Measurements from ENCODE around the genes PTPN9 and ETFA.

DNA sequence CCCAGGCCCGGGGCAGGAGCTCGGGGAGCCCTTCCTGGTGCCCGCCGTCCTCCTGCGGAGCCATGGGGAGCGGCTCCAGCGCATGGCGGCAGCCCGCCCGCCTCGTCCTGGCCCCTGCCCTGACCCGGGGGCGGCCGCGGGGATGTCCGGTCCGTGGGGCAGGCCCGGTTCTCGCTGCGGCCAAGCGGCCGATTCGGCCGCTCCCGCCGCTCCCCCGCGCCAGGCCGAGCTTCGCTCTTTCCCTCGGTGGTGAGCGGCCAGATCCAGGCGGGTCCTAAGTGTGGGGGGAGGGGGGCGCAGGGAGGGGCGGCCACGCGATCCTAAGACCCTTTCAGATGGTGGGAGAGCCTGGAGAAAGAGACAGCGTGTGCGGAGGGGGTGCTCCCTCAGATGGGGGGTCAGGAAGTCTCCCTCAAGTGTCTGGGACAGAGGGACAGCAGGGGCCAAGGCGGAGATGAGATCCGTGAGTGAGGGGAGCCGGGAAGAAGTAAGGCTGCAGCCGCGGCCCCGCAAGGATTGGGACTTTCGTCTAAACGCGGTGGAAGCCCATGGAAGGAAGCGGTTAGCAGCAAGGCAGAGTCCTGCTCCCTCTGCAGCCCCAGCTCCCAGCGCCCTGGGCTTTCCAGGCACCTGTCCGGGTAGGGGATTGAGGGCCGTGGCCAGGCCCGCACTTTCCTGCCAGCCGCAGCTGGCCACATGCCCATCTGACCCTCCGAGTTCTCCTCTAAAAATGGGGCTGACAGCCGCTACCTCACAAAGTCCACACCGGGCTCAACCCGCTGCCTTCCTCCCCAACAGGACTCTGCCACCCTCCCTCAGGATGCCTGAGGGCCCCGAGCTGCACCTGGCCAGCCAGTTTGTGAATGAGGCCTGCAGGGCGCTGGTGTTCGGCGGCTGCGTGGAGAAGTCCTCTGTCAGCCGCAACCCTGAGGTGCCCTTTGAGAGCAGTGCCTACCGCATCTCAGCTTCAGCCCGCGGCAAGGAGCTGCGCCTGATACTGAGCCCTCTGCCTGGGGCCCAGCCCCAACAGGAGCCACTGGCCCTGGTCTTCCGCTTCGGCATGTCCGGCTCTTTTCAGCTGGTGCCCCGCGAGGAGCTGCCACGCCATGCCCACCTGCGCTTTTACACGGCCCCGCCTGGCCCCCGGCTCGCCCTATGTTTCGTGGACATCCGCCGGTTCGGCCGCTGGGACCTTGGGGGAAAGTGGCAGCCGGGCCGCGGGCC lies 1.7 kb downstream of the NEIL1 start:
- PRO-cap, result no peak
- RAMPAGE, long total RNA, 4 experiments, result no peak in any of the 4 experiments

GRCh38 chr15:75349327-75350562 lies 2.9 kb downstream of the NEIL1 start:
- PRO-cap, result no peak
- RAMPAGE, long total RNA, 4 experiments, result no peak in any of the 4 experiments

- PRO-cap, result no peak
- RAMPAGE, long total RNA, 4 experiments, result no peak in any of the 4 experiments
These were observed 4.3 kb downstream of the NEIL1 start for GRCh38 chr15:75351043-75351619.

DNA sequence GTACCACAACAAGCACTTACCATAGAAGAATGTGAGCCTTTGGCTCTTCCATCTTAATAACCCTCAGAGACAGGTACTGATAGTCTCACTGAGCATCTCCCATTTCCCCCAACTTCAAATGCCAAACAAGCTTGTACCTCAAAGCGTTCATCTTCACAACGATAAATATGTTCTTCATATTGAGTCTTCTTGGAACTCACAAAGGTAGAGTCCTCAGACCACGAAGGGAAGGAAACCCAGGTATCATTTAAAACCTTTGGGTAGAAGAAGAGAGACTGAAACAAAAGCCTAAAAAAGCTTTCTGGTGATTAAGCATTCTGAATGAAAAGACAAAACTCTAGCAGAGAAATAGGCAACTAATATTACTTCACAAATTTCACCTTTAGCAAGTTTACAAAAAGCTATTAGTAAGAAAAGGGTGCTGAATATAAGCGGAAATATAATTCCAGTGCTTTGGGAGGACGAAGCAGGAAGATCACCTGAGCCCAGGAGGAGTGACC lies 31.5 kb upstream of the MAN2C1 start:
- PRO-cap, result no peak
- RAMPAGE, long total RNA, 4 experiments, result no peak in any of the 4 experiments

DNA sequence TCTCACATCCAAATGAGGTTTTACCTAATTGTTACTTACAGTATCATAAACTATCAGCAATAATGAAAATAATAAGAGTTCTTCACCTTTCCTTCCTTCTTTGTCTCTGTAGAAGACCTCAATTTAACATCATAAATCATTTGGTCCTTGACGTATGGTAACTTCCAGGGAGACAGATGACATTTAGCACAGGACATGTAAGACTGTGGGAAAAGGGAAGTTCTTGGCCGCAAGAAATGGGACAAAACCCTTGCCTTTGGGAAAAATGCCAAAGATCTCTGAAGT lies 9.0 kb downstream of the PTPN9 start:
- PRO-cap, result no peak
- RAMPAGE, long total RNA, 4 experiments, result no peak in any of the 4 experiments

- PRO-cap, result bidirectional peak, plus-strand start at chr15:75579212, minus-strand start at chr15:75579284
- RAMPAGE, long total RNA, 4 experiments, result no peak in any of the 4 experiments
These were observed at the start of gene PTPN9 for GRCh38 chr15:75579163-75579922. Gene PTPN9 (minus strand): TSS chr15:75579315.

GRCh38 chr15:75640902-75641376 lies 915 bp upstream of the IMP3 start:
- PRO-cap, result no peak
- RAMPAGE, long total RNA, 4 experiments, result no peak in any of the 4 experiments

- PRO-cap, result unidirectional peak, minus-strand start at chr15:75666915
- RAMPAGE, long total RNA, 4 experiments, result no peak in any of the 4 experiments
These were observed 19.2 kb downstream of the SNX33 start for GRCh38 chr15:75666511-75667708.

- PRO-cap, result unidirectional peak, minus-strand start at chr15:75723381
- RAMPAGE, long total RNA, 4 experiments, result no peak in any of the 4 experiments
These were observed 754 bp upstream of the ODF3L1 start for GRCh38 chr15:75723089-75723484.

- PRO-cap, result no peak
- RAMPAGE, long total RNA, 4 experiments, result no peak in any of the 4 experiments
These were observed 10.9 kb downstream of the UBE2Q2 start for GRCh38 chr15:75854238-75854511.

- PRO-cap, result no peak
- RAMPAGE, long total RNA, 4 experiments, result no peak in any of the 4 experiments
These were observed 91.2 kb downstream of the TMEM266 start for GRCh38 chr15:76150883-76151421.

DNA sequence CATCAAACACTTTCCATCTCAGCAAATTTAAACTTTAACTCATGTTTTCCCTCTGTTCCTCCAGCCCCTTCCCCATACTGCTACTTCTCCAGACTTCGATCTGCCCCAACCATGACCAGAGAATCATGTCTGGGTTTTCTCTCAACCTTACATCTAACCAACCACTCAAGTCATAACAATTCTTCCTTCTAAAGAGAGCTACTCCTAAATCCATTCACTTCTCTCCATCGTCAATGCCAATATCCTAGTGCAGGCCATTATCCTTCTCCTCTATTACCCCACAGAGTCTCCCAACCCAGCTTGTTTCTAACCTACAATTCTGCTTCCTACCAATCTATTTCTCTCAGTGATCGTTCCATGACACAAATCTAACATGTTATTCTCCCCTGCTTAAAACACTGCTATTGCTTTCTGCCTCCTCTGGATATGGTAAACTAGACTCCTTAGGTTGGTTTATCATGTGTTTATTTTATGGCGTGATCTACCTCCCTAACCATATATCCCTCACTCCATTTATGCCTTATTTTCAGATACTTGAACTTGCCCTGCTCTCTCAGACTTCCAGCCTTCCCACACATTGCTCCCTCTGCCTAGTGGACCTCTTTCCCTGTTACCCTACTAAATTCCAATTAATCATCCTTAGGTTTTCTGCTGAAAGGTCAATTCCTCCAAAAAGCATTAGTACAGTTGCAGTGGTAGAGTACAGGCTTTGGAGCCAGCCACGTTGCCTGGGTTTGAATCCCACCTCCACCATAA lies 10.8 kb downstream of the ETFA start:
- PRO-cap, result no peak
- RAMPAGE, long total RNA, 4 experiments, result no peak in any of the 4 experiments

DNA sequence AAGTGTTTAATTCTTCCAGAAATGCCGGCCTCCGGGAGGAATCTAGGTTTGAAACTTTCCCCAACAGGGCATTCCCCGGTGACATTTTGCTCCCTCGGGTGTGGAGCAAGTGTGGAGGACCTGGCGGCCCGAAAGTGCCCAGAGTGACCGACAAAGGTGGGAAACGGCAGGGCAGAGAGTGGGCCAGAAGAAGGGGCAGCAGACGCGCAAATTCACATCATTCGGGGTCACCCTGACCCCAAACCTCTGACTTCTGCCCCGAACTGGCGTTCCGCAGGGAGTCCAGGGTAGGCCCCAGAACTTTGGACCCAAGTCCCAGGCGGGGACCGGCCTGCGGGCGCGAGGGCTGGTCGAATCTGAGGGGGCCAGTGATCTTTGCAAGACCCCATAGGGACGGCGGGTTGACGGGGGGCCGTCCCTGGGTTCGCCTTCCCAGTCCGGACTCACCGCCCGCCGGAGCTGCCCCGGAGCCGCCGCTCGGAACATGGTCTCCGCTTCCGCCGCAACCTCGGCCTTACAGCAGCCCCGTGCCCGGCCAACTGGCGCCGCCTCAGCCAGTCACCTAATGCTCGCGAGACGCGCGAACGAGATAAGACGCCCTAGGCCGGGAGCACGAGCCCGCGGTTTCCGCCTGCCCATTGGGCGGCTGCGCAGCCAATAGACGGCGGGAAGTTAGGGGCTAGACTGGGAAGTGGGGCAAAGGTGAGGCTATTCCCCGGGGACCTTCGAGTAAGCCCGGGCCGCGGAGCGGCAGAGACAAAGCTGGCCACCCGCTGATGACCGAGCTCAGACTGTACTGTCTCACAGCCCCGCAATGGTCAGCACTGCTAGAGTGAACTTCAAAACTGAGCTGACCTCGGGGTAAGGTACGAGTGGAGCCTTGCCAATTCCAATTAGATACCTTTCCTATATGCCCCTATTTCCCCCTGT lies at the start of gene ETFA:
TSS of gene ETFA (minus strand) at position 567 of the 930 bp plus-strand sequence.
- PRO-cap, result bidirectional peak, plus-strand start at position 711 of the sequence, minus-strand start at position 541 of the sequence
- RAMPAGE, long total RNA, 4 experiments, result start-site peak on the minus strand in 4 of 4 experiments, centred at positions 523 to 529 of the sequence, 531 to 1,872 reads per replicate

DNA sequence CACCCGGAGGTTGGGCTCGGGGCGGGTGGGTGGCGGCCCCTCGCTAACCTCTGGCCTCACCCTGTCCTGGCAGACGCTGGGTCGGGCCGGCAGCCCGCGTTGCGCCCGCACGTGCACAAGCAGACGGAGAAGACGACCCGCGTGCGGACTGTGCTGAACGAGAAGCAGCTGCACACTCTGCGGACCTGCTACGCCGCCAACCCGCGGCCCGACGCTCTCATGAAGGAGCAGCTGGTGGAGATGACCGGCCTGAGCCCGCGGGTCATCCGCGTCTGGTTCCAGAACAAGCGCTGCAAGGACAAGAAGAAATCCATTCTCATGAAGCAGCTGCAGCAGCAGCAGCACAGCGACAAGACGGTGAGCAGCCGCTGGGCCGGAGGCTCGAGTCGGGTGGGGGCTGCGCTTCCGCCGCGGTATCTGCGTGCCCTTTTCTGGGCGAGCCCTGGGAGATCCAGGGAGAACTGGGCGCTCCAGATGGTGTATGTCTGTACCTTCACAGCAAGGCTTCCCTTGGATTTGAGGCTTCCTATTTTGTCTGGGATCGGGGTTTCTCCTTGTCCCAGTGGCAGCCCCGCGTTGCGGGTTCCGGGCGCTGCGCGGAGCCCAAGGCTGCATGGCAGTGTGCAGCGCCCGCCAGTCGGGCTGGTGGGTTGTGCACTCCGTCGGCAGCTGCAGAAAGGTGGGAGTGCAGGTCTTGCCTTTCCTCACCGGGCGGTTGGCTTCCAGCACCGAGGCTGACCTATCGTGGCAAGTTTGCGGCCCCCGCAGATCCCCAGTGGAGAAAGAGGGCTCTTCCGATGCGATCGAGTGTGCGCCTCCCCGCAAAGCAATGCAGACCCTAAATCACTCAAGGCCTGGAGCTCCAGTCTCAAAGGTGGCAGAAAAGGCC lies 3.9 kb downstream of the ISL2 start:
- PRO-cap, result no peak
- RAMPAGE, long total RNA, 4 experiments, result no peak in any of the 4 experiments

GRCh38 chr15:76607670-76608135 lies 271.1 kb downstream of the ISL2 start:
- PRO-cap, result no peak
- RAMPAGE, long total RNA, 4 experiments, result no peak in any of the 4 experiments

GRCh38 chr15:77030052-77030634 lies 35.2 kb downstream of the PSTPIP1 start:
- PRO-cap, result no peak
- RAMPAGE, long total RNA, 4 experiments, result no peak in any of the 4 experiments

DNA sequence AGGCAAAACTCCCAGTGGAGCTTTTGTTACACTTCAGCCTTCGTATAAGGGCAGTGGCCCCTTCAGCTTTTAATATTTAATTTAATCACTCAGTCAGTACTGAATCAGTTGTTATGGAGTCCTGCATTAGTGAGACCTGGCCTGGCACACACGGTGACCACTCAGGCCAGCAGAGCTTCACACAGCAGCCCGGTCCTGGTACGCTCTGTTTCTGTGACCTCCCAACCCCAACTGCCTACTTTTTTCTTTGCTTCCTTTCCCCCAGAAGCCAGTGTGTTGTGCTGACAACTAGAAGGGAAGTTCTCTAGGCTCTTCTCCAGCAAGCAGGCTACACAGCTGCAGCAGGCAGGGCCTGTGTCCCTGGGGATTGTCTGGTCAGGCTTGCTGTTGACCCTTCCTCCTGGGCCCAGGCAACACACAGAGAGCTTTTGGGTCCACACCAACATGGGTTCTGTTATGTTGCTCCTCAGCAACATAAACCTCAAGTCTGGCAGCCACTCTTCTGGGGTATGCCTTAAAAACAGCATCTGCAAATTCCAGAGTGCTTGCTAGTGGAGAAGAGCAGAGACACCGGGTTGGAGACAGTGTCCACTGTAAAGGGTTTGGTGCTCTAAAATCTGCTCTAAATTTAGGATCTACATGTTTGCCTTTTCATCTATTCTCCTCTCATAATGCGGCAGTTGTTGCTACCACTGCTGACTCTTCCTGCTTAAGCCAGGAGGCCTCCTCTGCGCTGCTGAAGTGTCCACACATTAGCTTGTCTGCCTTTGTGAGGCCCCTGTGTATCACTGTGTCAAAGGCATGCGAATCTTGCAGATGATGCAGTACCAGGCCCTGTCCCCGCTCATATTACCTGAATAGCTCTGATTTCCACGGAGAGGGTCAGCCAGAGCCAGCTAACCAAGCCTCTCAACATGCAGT lies 36.3 kb upstream of the TSPAN3 start:
- PRO-cap, result no peak
- RAMPAGE, long total RNA, 4 experiments, result no peak in any of the 4 experiments

- PRO-cap, result no peak
- RAMPAGE, long total RNA, 4 experiments, result no peak in any of the 4 experiments
These were observed 66.3 kb downstream of the HMG20A start for GRCh38 chr15:77486919-77487554.

DNA sequence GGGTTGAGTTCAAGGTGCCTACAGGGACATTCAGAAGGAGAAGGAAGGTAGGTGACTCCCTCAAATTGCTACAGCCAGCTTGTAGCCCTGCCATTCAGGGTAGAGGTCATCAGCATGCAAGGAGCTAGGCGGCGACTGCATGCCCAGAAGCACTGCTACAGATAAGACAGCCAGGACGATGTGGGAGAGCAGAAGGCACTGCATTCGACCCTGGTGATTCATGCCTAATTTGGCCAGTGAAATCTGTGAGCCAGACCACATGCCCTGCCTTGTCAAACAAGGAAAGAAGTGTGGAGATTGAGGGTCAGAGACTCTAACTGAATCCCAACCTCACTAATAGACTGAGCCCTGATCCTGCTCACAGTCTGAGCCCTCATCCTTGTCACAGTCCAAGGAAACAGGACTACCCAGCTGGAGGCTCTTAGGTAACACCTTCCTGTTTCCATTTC lies 86.7 kb downstream of the LINGO1 start:
- PRO-cap, result no peak
- RAMPAGE, long total RNA, 4 experiments, result no peak in any of the 4 experiments

- PRO-cap, result no peak
- RAMPAGE, long total RNA, 4 experiments, result no peak in any of the 4 experiments
These were observed 187.3 kb upstream of the LINGO1 start for GRCh38 chr15:77819687-77820753.

All from esophagus muscularis mucosa (tissue), 4 donors.